Fibroblast of the aortic adventitia (primary cell): ENCODE measurements around a stretch of chr1.

DNA sequence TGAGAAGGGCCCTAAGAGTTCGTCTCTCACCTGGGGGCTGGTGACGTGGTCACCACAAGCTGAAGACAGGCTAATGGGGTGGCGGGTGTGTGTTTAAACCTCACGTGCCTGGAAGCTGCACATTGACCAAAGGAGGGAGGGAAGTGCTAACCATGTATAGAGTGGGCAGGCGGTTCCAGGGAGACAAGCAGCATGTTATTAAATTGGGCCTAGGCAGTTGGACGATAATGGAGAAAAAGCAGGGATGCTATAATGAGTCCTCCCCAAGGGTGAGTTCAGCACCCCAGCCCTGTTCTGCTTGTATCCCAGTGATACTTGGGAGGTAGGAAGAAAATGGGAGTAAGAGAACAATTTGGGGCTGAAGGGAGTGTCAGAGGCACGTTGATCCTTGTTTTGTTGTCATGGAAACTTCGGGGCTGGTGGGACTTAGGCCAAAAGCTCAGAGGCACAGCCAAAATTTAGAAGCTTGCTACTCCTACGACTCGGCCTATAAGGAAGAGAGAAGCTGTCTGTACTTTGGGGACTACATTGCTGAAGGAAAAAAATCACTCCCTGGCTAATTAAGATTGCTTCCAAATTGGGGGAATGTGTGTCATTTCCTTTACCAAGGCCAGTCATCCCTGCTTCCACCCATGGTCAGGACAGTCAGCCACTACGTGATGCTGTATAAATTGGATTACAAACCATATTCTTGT, 33.2 kb upstream of the EPHA8 start:
- CAGE, long polyA plus RNA, result no peak

- CAGE, long polyA plus RNA, result no peak
These were observed 1.4 kb downstream of the C1QA start for GRCh38 chr1:22637781-22638209.

GRCh38 chr1:22773869-22774648, 63.4 kb downstream of the EPHB2 start:
- CAGE, long polyA plus RNA, result no peak

GRCh38 chr1:22826413-22827463, 116.1 kb downstream of the EPHB2 start:
- CAGE, long polyA plus RNA, result no peak

- CAGE, long polyA plus RNA, result no peak
These were observed 43.7 kb downstream of the LACTBL1 start for GRCh38 chr1:22929053-22929361.

GRCh38 chr1:23167025-23168135, 49.9 kb downstream of the HTR1D start:
- CAGE, long polyA plus RNA, result no peak

- CAGE, long polyA plus RNA, result no peak
These were observed 49.1 kb downstream of the HTR1D start for GRCh38 chr1:23168136-23168690.

GRCh38 chr1:23394556-23395159, 25.0 kb upstream of the ZNF436 start:
- CAGE, long polyA plus RNA, result no peak

GRCh38 chr1:23426876-23427209, 2.3 kb upstream of the TCEA3 start:
- CAGE, long polyA plus RNA, result no peak

- CAGE, long polyA plus RNA, result no peak
These were observed 16.8 kb upstream of the TCEA3 start for GRCh38 chr1:23441154-23441912.

- CAGE, long polyA plus RNA, result no peak
These were observed 20.7 kb upstream of the ELOA start for GRCh38 chr1:23722640-23722993.

GRCh38 chr1:23867401-23868135, 522 bp downstream of the FUCA1 start:
- CAGE, long polyA plus RNA, result no peak

DNA sequence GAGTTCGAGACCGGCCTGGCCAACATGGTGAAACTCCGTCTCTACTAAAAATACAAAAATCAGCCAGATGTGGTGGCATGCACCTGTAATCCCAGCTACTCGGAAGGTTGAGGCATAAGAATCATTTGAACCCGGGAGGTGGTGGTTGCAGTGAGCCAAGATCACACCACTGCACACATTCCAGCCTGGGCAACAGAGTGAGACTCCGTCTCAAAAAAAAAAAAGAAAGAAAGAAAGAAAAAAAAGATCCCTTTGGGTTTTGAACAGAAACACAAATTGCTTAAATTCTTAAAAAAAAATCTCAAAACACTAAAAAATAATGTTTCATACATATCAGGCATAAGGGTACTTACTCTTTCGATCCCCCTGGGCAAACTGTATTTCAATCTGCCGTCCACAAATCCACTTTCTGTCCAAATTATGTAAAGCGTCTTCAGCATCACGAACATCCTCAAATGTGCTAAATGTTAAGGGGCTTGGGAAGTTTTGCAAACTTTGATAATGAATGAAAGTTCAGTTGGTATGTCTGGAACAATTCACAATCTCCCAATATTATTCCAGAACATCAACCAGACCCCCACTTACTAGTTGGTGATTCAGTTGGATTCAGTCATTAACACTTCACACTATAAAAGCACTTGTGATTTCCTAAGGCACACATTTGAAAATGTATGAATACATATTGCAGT, 5.4 kb downstream of the SRSF10 start:
- CAGE, long polyA plus RNA, result no peak

DNA sequence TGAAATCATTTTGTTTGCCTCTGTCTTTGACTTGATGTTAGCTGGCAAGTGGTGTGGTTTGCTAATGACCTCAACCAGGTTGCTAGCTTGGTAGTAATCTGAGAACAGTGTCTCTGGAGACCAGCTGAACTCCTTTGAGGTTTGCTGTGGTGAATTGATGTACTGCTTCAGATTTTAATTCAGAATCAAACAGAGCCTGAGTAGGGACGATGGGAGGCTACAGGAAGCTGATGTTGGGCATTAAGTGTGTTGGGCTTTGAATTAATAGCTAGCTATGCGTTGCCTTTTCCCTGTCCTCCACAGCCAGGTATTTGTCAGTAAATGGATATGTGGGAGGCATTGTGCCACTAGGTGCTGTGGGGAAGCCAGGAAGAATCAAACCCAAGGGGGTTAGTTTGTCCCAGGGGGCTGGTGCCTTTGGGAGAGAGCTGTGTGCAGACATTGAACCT, 23.4 kb upstream of the SRSF10 start:
- CAGE, long polyA plus RNA, result no peak

- CAGE, long polyA plus RNA, result no peak
These were observed 2.3 kb downstream of the MYOM3 start for GRCh38 chr1:24109734-24110026.

GRCh38 chr1:24117681-24118211, 5.8 kb upstream of the MYOM3 start:
- CAGE, long polyA plus RNA, result no peak

GRCh38 chr1:24150894-24152221, 8.4 kb upstream of the IL22RA1 start:
- CAGE, long polyA plus RNA, result no peak

- CAGE, long polyA plus RNA, result no peak
These were observed 29.4 kb upstream of the IFNLR1 start for GRCh38 chr1:24216420-24216900.

DNA sequence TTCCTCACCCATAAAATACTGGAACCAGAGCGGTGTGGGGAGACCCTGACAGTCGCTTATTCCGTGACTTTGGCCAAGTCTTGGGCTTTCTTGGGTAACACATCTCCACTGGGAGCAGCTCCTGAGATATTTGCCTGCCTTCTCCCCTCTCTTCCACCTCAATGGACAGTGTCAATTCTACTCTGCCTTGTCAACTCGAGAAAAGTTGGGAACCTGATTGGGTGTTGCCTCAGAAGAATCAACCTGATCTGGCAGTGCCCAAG, 10.9 kb downstream of the NIPAL3 start:
- CAGE, long polyA plus RNA, result no peak

DNA sequence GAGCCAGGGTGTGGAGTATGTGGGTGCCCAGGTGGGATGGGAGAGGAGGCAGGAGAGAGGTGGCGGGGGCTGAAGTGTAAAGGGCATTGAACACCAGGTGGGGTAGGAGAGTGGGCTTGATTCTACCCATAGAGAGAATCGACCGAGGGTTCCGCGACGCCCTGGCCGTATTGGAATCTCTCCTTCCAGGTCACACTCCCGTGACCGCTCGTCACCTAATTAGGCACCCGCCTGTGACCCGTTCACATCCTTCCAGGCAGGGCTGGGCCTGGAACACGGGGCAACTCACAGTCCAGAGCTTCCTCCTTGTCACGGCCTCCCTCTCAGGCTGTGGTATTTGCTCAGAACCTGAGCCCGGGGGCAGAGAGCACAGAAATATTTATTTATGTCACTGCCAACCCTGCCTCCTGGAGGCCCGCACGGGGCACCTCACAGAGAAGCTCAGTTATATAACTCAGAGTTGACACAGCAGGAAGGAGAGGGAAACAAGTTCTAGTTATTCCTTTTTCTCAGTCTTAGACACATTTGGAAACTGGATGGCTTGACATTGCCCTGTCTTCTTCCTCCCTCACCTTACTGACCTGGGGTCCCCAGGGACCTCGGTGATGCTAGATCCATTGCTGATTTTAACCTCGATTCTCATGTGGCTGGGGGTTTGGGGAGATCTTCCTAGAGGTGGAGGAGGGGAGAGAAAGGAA, 12.1 kb downstream of the NCMAP start:
- CAGE, long polyA plus RNA, result no peak